Lower leg skin (tissue), 2 donors: Measurements from ENCODE around the gene GPR149.

- PRO-cap = no peak
- RAMPAGE, long total RNA, 2 experiments = no peak in any of the 2 experiments
Measured at GRCh38 chr3:152346726-152347996, 78.4 kb downstream of the MBNL1 start.

DNA sequence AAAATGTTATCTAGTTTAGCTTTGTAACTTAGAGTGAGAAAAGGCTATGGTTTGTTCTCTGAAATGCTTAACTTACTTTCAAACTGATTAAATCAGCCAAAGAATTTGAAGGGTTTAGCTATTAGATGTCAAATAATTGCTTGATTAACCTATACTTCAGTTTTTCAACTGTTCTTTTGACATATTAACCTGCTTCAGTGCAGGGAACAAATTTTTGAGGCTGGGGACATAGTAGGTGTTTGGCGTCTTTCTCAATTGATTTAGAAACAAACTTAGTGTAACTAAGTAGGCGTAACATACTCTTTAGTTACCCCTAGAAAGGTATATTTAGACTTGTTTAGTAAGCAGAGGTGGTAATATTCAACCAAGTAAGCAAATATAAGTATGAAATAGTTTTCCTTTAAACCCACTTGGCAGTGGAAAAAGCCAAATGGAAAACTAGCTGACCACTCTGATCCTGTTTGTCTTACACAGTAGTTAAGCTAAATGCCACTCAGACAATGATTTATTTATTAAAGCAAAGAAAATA lies 113.1 kb downstream of the MBNL1 start:
- PRO-cap = no peak
- RAMPAGE, long total RNA, 2 experiments = no peak in any of the 2 experiments

DNA sequence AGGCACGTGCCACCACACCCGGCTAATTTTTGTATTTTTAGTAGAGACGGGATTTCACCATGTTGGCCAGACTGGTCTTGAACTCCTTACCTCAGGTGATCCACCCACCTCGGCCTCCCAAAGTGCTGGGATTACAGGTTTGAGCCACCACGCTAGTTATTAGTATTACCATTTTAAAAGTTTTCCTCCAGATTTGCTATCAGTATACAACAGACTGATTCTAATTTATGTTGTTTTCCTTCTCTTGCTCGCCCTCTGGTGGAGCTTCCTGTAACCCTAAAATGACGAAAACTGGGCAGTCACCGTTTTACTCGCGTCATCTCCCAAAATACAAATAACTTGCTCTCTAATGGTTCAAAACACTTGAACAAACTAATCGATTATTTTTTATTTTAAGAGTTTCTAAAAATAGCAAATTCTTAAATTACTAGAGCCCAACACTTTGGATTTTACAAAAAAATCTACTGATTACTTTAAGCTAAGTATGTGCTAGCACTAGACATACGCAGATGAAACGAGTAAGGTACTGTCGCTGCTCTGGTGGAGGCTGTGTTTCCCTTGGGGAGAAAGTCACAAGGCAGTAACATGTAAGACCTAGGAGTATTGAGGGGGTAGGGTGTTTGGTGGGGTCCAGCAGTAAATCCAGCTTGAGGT lies 203.3 kb downstream of the MBNL1 start:
- PRO-cap = no peak
- RAMPAGE, long total RNA, 2 experiments = no peak in any of the 2 experiments

DNA sequence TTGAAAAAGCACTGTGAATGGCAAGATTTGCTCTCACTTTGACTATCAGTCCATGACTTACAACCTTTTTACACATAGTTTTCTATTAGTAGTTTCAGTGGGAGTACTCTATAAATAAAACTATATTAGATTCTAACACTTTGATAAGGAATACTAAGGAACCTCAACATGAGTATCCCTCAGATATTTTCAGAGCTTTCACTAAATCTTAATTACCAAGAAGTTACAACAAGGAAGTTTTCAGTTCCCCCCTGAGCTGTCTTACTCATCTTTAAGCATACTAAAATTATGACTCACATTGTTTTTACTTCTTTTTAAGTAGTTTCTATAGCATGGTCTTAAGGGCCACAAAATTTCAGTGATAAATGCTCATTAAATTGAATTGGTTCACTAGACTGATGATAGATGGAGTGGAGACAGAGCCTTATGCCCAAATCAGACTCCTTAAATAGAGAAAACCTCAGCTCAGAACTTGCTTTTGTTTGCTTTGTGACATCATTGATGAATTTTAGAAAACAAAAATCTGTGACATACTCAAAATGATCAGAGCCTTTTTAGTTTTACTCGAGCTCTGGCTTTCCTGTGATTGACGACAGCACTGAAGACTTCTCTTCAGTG lies 31.5 kb upstream of the RAP2B start:
- PRO-cap = no peak
- RAMPAGE, long total RNA, 2 experiments = no peak in any of the 2 experiments

GRCh38 chr3:153161300-153161760 lies 696 bp upstream of the RAP2B start:
- PRO-cap = bidirectional peak, plus-strand start at chr3:153161538, minus-strand start at chr3:153161213
- RAMPAGE, long total RNA, 2 experiments = no peak in any of the 2 experiments

DNA sequence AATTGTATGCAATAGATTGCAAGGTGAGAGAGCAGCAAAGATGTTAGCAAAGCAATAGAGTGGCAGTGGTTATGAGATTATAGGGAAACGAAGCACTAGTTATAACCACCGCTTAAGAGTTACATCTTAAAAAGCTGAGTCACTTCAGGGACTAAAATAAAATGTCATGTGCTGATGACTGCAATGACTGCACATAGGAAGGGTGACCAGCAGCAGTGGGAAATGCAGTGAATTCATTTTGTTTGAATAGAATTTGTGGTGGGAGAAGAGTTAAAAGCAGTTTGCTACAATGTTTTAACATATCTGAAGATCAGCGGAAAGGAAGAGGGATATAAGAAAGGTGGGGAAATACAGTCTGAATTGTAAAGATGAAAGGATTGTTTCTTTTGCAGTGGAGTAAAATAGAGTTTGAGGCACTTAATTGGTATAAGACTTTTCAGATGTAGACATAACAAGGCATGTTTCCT lies 127.4 kb downstream of the RAP2B start:
- PRO-cap = no peak
- RAMPAGE, long total RNA, 2 experiments = no peak in any of the 2 experiments

DNA sequence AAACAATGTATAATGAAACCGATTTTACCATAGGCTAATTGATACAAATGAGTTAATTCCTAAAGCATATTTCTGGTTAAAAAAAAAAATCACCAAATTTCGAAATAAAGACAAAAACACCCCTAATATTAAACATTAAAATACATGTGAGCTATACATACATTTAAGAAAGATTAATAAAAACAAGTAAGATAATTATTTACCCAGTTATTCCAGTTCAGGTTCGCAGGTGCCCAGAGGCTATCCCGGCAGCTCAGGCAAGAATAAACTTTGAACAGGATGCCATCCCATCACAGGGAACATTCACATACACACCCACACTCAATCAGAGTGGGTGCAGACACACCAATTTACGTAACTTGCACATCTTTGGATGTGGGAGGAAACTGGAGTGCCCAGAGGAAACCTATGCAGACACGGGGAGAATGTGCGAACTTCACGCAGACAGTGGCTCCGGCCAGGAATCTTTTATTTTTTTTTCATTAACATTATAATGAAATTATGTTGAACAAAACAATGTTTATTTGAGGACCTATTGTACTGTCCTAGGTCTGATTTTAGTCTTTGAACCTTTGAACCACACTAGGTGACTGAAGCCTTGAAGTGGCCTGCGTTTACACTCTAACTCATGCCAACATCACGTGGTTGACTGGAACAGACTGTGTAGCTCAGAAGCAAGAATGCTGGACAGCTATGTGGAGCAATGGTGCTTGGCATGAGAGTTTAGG lies 391.3 kb downstream of the RAP2B start:
- PRO-cap = no peak
- RAMPAGE, long total RNA, 2 experiments = no peak in any of the 2 experiments

DNA sequence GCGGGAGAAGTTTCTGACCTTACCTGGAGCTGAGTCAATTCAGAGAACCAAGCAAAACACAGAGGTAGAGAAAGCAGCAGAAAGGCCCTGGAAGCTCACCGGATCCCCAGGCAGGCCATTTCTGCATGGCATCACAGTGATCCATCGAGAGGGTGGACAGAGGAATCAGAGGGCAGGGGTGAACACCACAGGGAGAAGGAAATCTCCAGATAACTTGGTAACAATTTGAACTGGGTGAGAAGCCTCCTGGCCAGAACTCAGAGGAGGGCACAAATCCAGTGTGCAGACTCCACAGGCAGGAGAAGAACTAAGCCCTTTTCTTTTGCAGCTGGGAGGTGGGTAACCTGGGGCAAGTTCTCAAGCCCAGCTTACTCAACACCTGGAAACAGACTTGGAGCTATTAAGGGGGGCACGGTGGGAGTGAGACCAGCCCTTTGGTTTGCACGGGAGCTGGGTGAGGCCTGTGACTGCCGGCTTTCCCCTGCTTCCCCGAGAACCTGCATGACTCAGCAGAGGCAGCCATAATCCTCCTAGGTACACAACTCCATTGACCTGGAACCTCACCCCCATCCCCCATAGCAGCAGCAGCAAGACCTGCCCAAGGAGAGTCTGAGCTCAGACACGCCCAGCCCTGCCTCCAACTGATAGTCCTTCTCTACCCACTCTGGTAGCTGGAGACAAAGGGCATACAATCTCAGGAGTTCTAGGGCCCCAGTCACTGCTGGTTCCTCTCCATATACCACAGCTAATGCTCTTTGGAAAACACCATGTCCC lies 141.2 kb upstream of the ARHGEF26 start:
- PRO-cap = no peak
- RAMPAGE, long total RNA, 2 experiments = no peak in any of the 2 experiments

- PRO-cap = no peak
- RAMPAGE, long total RNA, 2 experiments = no peak in any of the 2 experiments
Measured at GRCh38 chr3:154125190-154125659, 4.0 kb downstream of the ARHGEF26 start.

- PRO-cap = no peak
- RAMPAGE, long total RNA, 2 experiments = no peak in any of the 2 experiments
Measured at GRCh38 chr3:154138145-154138788, 17.1 kb downstream of the ARHGEF26 start.

- PRO-cap = no peak
- RAMPAGE, long total RNA, 2 experiments = no peak in any of the 2 experiments
Measured at GRCh38 chr3:154340197-154340455, 15.8 kb upstream of the DHX36 start.

DNA sequence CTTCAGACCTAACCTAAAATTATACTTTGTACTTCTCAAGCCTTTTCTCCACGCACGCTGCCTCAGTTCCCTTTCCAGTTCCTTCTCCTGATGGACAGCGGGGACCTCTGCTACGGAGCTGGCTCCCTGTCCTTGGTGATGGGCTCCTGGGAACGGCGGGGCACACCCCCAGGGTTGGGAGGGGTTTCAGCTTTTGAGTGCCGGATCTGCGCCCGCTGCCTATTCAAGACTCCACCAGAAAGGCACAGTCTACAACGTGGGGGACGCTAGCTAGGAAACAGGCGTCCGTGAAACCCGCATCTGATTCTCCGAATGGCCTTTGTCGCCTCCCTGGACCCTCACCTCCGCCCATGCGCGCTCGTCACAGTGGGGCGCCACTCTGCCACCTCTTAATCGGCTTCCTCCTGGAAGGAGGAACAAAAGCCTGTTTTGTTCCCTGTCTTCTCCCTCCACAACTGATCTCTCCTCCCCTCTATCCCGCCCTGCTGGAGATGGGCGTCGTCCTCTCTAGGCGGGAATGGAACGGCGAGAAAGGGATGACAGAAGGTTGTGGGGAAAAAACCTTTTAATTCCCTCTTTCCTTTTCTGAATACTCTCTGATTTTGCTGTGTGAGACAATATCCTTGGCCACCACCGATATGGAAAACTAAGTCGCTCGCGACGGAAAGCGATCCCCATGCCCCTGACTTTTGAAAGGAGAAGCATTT lies 2.1 kb downstream of the GPR149 start:
- PRO-cap = no peak
- RAMPAGE, long total RNA, 2 experiments = no peak in any of the 2 experiments

DNA sequence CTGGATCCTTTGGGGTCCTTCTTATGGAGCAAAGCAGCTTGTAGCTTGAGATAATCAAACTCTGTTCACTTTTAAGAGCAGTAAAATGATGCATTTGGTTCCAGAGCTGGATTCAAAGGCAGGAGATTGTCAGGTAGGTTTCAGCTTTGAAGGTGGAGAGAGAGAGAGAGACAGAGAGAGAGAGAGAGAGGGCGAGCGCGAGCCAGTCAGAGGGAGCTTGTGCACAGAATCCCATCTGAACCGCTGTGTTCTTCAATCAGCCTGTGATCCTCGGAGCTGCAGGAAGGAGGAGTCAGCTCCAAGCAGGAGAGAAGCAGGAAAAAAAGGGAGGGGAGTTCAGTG lies at the start of gene GPR149:
TSS of gene GPR149 (minus strand) at position 223 of the 342 bp plus-strand sequence.
- PRO-cap = no peak
- RAMPAGE, long total RNA, 2 experiments = no peak in any of the 2 experiments

GRCh38 chr3:155653641-155654655 lies 90.9 kb downstream of the PLCH1 start:
- PRO-cap = no peak
- RAMPAGE, long total RNA, 2 experiments = no peak in any of the 2 experiments

GRCh38 chr3:155886869-155887593 lies 16.6 kb downstream of the GMPS start:
- PRO-cap = no peak
- RAMPAGE, long total RNA, 2 experiments = no peak in any of the 2 experiments

GRCh38 chr3:155987125-155987483 lies 116.7 kb downstream of the GMPS start:
- PRO-cap = no peak
- RAMPAGE, long total RNA, 2 experiments = no peak in any of the 2 experiments

DNA sequence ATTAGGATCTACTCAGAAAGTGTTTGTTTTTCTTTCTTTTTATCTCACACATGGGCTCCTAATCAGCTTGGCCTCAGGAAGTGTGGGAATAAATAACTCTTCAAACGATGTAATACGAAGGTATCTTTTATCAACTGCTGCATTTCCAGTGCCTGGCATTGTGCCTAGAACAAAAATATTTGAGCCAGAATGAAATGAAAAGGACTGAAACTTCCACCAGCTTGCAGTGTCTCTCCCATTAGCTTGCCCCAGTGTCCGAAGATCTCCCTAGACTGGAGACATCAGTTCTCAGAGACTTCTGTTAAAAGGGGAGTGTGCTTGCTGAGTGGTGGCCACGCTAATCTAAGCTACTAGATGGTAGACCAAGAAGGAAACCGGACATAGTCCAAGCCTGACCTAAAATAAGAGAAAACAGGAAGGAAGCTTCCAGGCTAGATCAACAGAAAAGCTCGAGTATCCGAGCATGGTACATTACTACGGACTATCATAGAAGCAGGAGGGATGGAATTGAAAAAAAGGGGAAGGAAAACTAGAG lies 28.6 kb downstream of the KCNAB1 start:
- PRO-cap = no peak
- RAMPAGE, long total RNA, 2 experiments = no peak in any of the 2 experiments

- PRO-cap = no peak
- RAMPAGE, long total RNA, 2 experiments = no peak in any of the 2 experiments
Measured at GRCh38 chr3:156524750-156525143, 30.2 kb downstream of the SSR3 start.

DNA sequence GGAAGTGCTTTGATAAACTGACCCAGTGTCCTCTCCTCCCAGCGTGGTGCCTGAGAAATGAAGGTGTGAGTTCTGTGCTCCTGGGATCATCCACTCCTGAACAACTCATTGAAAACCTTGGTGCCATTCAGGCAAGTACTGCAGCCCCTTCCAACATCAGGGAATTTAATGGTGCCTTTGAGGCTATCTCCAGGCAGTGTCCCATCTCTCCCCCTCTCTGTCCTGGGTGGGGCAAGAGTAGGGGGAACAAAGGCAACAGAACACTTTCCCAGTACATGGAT lies 23.6 kb downstream of the SSR3 start:
- PRO-cap = no peak
- RAMPAGE, long total RNA, 2 experiments = no peak in any of the 2 experiments

DNA sequence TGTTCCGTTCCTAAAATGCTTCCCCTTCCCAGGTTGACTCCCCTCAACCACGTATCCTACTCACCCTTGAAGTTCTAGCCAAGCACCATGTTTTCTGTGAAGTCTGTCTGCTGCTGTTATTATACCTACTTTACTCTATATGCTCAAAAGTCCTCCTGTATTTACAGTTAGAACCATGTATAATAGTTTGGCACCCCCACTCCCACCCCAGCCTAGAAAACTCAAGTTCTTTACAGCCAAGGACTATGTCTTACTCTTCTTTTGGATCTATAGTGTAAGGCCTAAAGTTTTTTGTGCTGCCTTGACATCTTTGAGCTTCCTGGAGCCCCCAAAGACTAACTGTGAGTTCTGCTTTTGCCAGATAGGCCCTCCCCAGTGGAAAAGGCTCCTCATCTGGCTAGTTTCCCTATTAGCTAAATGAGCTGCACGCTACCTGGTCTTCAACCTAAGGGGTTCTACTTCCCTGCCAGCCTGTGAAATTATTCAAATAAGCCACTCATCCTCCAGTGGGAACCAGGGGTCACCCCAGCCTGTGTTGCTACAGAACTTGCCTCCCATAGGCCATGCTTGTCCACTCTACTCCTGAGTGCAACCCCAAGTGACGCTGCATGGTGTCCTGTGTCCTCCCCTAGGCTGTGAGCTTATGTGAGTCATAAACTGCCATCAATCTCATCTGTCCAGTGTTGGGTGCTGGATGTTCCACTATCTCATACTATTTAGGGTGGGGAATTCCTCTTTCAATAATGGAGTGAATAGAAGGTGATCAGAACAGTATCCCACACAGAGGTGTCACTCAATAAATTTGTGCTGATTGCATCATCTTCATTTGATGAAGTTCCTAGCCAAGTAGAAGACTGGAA lies 49.6 kb upstream of the SSR3 start:
- PRO-cap = no peak
- RAMPAGE, long total RNA, 2 experiments = no peak in any of the 2 experiments